Mammary microvascular endothelial cell (primary cell): ENCODE measurements around the genes KRT85, KRT71, KRT77, ESPL1 and MYG1.

- RAMPAGE, long total RNA = no peak
Observed at GRCh38 chr12:52367241-52367783, at the start of gene KRT85. Gene KRT85, minus strand, starts transcription at chr12:52367481.

- RAMPAGE, long total RNA = no peak
Observed at GRCh38 chr12:52488207-52488774, 4.8 kb downstream of the KRT6A start.

DNA sequence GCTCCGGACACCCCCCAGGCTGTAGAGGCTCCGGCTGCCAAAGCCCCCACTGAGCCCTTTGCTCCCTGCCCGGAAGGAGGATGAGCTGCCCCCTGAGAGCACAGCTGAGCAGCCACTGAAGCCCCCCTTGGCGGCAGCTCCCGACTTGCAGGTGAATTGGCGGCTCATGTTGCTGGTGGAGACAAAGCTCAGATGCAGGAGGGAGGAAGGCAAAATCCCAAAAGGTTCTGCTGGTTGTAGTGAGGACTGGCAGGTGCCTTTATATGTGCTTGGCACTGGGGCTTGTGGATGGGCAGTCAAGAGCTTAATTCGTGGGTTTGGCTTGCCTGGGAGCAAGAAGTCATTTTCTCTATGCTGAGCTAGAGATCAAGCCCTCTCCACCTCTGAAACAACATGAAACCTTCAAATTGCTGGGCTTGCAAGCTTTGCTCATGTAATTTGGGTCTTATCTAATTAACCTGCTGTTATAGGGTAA, at the start of gene KRT71:
Gene KRT71, minus strand, starts transcription at position 236 of the 475 bp plus-strand sequence.
- RAMPAGE, long total RNA = no peak

- RAMPAGE, long total RNA = no peak
Observed at GRCh38 chr12:52566968-52567450, 6.6 kb downstream of the KRT74 start.

- RAMPAGE, long total RNA = no peak
Observed at GRCh38 chr12:52703403-52703676, at the start of gene KRT77. Gene KRT77, minus strand, starts transcription at chr12:52703524.

GRCh38 chr12:52884177-52884999, 20.5 kb downstream of the KRT8 start:
- RAMPAGE, long total RNA = no peak

DNA sequence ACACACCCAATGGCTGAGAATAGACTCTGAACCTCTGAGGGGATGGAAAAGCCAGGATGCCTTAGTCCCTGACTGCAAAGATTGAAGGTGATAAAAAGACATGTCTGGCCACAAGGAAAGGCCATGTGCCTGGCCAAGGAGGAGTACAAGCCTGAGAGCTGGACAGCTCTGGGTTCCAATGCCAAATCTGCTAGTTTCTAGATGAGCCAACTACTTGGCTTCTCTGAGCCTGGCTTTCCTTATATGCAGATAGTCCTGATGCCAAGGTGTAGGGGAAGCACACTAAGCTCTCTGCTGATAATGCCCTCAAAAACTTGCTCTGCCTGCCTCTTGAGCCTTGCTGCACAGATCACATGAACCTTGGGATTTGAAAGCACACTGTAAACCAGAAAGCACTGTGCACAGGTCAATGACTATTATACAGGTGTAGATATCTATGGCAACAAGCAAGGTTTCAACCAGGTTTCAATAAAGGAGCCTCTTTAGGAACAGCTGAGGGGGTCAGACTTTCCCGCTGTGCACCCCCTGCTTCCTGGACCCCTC, 8.2 kb downstream of the KRT8 start:
- RAMPAGE, long total RNA = no peak

DNA sequence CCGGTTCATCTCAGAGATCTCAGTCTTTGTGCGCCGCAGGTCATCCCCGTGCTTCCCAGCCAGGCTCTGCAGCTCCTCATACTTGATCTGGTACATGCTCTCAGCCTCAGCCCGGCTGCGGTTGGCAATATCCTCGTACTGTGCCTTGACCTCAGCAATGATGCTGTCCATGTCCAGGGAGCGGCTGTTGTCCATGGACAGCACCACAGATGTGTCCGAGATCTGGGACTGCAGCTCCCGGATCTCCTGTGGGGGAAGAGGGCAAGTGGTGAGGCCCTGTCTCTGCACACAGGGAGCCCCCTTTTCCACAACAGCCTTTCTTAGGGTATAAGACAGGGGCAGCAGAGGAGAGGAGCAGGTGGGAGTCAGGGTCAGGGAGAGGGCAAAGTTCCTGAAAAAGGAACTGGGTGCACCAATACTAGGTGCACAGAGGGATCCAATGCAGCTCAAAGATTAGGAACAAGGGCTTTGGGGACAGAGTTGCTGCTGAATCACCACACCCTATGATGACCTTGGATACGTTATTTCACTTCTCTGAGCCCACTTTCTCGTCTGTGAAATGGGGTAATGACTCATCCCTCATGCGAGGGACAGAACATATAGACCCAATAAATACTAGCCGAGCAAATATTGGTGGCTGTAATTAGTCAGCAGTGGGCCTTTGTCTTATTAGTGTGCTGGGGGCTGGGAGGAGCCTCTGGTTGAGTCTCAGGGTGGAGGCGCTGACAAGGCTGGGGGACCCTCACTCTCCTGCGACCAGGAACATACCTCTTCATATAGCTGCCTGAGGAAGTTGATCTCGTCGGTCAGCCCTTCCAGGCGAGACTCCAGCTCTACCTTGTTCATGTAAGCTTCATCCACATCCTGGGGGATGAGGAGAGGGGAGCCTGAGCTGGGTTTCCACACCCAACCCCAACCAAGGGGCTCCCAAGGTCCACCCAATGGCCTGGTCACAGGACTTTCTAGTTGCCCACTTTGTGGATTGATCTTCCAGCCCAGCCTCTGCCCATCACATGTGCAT, 4.7 kb downstream of the KRT8 start:
- RAMPAGE, long total RNA = no peak

- RAMPAGE, long total RNA = no peak
Observed at GRCh38 chr12:52926724-52927140, 21.9 kb upstream of the KRT8 start.

- RAMPAGE, long total RNA = no peak
Observed at GRCh38 chr12:52952020-52952608, 3.2 kb downstream of the KRT18 start.

- RAMPAGE, long total RNA = no peak
Observed at GRCh38 chr12:52992958-52993524, 13.2 kb upstream of the EIF4B start.

GRCh38 chr12:53006588-53007556, 616 bp downstream of the EIF4B start:
- RAMPAGE, long total RNA = no peak

DNA sequence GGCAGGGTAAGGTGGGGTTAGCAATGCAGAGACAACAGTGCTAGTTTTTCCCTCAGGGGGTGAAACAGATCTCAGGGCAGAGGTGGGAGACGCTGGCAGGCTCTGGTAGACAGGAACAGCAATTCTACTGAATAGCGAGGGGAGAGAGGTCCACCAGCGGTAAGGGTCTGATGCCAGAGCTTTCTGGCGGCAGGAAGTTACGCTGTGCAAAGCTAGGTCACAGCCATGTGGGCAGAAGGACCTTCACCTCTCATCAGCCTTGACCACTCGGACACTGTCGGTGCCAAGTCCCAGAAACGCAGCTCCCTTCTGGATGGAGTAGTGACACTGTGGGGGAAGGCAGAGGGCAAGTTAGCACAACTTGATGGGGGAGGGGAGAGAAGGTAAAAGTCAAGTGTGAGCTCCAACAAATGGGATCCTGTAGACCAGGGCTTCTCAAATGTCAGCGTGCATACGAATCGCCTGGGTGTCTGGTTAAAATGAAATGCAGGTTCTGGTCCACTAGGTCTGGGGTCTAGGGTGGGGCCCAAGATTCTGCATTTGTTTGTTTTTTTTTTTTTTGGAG, 10.3 kb upstream of the ZNF740 start:
- RAMPAGE, long total RNA = no peak

DNA sequence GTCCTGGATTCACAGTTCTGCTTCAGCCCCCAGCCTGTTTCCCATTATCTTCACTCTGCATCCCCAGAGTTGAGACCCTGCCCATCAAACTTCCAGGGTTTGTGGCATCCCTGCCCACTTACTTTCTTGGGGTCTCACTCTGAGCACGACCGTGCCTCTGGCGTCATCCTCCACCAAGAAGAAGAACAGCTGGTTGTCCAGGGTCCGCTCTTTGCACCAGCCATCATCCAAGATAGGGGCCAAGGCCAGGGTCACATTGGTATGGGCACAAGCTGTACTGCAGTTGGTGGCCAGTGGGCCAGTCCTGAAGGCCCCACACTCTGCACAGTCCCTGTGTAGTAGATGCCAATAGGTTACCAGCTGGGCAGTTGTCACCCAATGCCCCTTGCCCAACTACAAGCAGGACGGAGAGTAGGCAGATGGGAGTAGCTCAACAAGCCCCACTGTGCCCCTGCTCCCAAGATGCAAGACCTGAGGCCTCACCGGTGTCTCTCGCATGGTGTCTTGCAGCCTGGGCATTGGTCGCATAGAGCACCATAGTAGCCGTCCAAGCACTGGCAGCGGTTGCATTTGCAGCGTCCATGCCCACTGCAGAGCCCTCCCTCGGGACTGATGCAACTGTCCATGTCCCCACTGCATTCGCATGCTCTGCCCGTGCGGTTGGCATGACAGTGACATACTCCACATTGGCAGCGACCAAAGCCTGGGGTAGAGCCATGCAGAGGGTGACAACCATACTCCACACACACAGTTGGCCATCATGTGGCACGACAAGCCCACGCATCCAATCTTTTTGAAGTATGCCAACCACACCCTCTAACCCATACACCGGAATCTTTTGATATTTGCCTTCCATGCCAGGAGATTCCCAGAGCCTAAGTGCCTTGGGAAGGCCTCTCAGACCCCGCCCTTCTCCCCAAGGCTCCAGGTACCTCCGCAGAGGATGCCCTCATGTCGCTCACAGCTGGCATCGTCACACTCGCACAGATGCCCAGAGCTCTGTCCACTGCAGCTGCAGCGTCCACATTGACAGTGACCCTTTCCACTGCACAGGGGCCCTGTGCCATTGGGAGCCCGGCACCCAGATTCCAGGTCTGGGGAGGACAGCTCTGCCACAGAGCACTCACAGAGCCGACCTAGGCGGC, 11.9 kb upstream of the CSAD start:
- RAMPAGE, long total RNA = no peak

GRCh38 chr12:53214073-53215055, 7.3 kb upstream of the ITGB7 start:
- RAMPAGE, long total RNA = no peak

DNA sequence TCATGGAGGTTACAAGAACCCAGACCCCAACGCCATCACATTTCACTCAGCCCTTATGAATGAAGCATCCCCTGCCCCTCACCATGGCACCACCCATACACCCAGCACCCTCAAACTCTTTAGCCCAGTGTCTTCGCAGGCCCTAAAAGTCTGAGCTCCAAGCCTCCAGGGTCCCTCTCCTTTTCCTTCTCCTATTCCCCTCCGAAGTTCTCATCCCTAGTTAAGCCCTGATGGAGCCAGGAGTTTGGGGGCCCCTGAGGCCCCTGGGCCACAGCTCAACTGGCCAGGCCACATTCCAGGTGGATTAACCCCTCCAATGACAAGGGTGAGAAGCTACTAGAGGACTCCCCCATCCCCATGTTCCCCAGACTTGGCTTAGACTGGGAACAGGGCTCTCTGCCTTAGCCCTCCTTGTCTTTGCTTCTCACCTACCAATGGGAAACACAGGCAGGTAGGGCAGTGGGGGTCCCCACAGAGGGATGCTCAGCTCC, 2.6 kb downstream of the RARG start:
- RAMPAGE, long total RNA = no peak

DNA sequence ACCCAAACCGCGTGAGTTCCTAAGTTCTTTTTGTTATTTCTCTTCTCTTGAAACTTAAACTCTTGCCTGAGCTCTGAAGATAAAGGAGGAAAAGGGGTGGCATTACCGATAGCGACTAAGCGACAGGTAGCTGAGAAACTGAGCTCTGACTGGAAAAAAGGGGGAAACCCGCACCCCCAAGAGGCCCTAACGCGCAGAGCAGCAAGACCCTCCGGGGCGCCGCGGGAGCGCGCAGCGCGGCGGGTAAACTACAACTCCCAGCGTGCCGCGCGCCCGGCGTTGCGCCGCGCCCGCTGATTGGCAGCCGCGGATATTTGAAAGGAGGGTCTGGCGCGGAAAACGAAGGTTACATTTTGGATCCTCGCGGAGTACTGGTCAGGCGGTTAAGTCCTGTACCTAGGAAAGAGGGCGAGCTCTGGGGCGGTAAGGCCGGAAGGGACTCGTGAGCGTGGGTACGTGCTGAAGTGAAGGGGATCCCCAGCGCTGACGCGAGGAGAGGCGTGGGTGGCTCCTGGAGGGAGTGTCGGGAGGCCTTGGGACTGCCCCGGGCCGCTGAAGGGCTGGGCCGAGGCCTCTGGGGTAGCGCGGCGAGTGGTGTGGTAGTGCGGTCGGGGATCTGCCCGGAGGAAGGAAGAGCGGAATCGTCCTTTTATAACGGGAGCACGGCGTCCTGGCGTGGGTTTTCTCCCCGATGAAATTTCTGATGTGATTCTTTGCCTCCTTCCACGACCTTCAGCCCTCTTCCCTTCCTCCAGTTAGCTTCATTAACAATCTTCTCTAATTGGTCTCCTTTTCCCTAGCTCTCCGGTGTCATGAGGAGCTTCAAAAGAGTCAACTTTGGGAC, at the start of gene ESPL1:
Gene ESPL1, plus strand, starts transcription at position 345 of the 844 bp plus-strand sequence.
- RAMPAGE, long total RNA = no peak

DNA sequence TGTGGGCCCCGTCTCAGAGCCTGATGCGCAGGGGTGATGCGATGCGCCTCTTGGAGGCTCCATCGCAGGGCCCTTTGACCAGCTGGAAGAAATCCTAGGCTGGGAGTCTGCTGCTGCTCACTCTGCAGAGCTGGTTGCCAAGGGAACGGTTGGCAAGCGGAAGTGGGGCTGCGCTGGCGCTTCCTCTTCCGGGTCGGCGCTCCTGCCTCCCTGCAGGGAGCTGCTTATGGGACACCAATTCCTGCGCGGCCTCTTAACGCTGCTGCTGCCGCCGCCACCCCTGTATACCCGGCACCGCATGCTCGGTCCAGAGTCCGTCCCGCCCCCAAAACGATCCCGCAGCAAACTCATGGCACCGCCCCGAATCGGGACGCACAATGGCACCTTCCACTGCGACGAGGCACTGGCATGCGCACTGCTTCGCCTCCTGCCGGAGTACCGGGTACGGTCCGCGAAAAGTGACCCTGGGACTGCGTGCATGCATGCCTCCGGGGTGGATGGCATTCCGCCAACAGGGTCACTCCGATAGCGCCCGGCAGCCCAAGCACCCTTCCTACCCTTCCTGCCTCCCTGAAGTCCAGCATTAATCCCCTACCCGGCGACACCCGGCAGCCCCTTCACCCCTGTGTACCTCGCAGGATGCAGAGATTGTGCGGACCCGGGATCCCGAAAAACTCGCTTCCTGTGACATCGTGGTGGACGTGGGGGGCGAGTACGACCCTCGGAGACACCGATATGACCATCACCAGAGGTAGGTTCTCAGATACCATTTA, at the start of gene MYG1:
Gene MYG1, plus strand, starts transcription at position 184 of the 773 bp plus-strand sequence.
- RAMPAGE, long total RNA = start-site peak on the plus strand centred at position 229 of the sequence, 56 bp wide, 167 and 81 reads in 2 replicates

- RAMPAGE, long total RNA = no peak
Observed at GRCh38 chr12:53328423-53328860, 7.0 kb upstream of the AAAS start.

DNA sequence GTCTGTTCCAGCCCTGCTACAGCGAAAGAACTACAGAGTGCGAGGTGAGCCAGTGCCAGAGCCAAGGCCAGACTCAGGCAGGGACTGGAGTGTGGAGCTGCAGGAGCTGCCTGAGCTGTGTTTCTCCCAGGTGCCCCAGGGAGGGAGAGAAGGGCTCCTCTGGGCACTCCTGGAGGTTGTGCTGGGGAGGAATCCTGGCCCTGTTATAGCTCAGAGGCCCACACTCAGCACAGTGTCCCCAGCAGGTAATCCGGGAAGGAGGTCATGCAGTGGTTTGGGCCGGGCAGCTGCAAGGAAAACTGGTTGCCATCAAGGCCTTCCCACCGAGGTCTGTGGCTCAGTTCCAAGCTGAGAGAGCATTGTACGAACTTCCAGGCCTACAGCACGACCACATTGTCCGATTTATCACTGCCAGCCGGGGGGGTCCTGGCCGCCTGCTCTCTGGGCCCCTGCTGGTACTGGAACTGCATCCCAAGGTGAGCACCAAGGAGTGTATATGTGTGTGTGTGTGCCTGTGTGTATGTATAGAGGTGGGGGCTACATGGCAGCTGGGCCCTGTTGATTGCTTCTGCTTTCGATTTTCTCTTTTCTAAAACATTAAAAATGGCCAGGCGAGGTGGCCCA, 1.9 kb downstream of the AMHR2 start:
- RAMPAGE, long total RNA = no peak